ENCODE measurements around the genes GUCY2D and CFAP52.

- PRO-cap = no peak
Measured at GRCh38 chr17:8002193-8002810, at the start of gene GUCY2D. Gene GUCY2D (plus strand): TSS chr17:8002615.

DNA sequence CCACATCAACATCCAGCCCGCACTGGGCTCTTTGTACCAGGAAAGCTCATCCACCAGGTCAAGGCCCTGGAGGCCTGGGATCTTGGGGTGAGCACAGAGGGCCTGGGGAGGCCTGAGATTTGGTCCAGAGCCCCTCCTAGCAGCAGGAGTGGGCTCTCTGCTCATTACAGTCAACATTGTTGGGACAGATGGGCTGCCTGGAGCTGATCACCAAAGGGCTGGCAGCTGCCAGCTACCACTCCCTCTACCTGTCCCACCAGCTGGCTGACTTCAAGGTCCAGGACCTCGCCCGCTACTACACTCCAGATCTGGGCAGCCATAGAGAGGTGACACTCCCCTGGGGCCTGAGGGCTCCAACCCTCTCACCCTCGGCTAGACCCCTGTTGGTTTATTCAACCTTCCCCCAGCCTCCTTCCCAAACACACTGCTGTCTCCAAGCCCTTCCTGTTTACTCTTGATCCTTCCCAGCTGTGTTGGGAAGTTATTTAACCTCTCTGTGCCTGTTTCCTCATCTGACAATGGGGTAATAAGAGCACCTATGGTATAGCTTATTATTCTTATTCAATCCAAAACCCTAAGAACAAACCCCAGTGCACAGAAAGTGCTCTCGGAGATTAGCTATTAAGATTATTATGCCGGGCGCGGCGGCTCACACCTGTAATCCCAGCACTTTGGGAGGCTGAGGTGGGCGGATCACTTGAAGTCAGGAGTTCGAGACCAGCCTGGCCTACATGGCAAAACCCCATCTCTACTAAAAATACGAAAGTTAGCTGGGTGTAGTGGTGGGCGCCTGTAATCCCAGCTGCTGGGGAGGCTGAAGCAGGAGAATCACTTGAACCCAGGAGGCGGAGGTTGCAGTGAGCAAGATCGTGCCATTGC, 17.9 kb downstream of the ALOX12B start:
- PRO-cap = no peak

- PRO-cap = no peak
Measured at GRCh38 chr17:8109903-8110664, 8.2 kb downstream of the ALOXE3 start.

- PRO-cap = no peak
Measured at GRCh38 chr17:8123015-8123920, 638 bp downstream of the HES7 start.

DNA sequence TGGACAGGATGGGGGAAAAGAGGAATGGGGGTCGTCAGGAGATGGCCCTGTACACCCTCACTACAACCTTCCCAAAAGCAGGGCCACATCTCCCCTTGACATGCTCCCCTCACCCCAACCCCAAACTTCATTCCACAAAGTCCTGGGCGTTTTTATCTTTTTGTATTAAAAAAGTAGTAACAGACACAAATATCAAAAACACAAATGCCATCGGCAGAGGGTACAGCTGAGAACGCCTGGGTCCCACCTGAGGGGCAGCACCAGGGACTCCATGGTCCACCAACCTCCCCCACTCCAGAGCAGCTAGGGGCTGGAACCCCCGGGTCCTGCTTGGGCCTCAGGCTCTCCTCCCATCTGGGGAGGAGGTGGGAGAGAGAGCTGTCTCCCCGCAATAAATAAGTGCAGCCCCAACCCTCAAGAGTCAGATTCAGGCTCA, 11.9 kb downstream of the PER1 start:
- PRO-cap = no peak

DNA sequence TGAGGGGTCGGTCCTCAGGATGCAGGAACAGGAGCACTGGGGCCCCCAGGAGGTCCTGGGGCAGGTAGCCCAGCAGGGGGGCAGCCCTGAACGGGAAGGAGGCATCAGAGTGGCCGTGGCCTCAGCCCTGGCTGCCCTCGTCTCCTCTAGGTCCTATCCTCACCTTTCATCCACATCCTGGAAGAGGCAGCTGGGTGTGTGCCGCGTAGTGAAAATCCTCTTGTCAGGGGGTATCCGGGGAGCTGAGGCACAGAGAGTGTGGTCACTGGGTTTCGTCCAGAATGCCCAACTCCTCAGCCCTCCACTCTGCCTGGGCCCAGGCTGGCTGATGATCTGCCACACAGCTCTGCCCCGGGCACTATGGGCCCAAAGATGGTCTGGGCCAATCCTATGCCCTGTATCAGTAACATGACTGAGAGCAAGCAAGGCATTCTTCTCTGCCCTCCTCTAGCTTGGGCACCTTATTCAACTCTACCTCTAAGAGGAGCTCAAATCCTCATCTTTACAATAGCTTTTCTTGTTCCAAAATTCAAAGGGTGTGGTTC, 4.1 kb downstream of the PER1 start:
- PRO-cap = no peak

DNA sequence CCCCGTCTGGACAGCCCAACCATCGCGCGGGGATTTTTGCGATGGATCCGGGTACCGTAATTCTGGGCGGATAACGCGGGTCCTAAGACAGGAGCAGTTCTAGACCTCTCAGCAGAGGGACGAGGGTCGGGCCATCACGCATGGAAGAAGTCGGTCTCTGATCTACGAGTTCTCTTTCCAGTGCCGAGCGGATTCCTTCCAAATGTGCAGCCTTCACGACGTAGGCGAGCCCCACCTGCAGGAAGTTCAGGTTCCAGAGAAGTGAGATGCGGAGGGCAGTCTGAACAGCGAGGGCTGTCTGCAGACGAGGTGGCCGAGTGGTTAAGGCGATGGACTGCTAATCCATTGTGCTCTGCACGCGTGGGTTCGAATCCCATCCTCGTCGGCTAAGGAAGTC, 3.4 kb downstream of the BORCS6 start:
- PRO-cap = no peak

- PRO-cap = bidirectional peak, plus-strand start at chr17:8192408, minus-strand start at chr17:8192255
Measured at GRCh38 chr17:8191819-8192986, 2.2 kb upstream of the BORCS6 start.

GRCh38 chr17:8384142-8384367, 1.1 kb upstream of the RPL26 start:
- PRO-cap = no peak

DNA sequence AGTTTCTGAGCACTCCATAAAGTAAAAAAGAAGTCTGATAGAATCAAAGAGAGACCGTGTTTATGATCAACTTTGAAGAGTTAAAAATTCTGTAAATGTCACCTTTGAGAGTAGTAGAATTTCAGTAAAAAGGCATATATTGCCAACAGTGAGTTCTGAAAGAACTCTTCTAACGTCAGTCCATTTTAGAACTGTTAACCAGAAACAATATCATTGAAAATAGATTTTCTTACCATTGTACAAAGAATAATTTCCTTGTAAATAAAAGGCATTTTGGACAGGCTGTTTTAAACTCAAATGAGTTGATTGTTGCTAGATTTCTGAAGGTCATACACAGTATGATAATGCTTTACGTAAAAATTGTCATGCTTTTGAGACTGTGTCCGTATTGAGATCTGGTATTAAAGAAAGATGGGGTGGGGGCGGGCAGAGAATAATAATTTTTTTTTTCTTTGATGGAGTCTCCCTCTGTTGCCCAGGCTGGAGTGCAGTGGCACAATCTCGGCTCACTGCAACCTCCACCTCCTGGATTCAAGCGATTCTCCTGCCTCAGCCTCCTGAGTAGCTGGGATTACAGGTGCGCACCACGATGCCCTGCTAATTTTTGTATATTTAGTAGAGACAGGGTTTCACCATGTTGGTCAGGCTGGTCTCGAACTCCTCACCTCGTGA, 2.0 kb downstream of the NDEL1 start:
- PRO-cap = no peak

DNA sequence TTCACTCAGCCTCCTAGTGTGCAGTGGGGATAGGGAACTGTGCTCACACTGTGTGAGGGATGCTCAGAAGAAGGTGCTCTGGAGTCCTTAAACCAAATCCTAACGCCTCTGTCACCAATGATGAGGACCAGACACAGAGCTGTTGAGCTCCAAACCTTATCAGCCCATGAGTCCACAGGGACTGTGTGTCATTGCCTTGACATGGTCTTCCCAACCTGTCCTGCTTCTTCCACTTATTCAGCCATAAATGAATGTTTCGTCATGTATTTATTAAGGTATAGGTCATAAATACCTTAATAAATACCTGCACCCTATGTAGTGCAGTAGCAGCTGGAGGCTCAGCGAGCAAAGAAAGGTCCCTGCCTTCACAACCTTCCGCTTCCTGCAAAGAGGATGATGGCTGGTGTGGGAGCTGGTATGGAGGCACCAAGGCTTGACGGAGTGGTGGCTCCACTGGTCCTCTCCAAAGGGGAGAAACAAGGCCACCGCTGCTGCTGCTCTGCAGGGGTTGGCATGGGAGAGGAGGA, 52.6 kb downstream of the NDEL1 start:
- PRO-cap = no peak

DNA sequence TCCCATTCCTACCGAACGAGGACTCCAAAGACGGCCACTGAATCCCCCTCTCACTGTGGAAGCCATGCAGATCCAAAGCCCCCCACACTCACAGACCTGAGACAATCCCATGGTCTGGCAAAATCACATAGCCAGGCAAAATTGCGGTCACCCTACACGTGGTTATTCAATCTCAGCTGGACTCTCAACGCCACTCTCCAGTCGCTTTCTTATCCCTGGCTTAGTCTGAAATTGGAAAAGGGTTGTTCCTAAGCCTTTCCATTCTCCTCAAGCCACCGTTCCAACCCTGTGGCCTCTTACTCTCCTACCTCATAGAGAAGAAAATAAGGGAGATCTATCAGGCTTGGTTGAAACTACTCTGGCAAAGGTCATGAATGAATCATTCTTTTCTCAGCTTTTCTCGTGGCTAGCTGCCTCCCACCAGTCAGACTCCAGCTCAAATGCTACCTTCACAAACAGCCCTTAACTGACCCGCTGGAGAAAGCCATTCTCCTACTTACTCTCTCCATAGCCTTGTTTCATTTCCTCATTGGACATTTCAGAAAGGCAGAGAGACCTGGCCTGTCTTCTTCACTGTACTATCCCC, 9.1 kb downstream of the MYH10 start:
- PRO-cap = bidirectional peak, plus-strand start at position 465 of the sequence, minus-strand start at position 311 of the sequence

- PRO-cap = unidirectional peak, plus-strand start at chr17:8629376
Measured at GRCh38 chr17:8629047-8630293, 1.1 kb downstream of the MYH10 start.

DNA sequence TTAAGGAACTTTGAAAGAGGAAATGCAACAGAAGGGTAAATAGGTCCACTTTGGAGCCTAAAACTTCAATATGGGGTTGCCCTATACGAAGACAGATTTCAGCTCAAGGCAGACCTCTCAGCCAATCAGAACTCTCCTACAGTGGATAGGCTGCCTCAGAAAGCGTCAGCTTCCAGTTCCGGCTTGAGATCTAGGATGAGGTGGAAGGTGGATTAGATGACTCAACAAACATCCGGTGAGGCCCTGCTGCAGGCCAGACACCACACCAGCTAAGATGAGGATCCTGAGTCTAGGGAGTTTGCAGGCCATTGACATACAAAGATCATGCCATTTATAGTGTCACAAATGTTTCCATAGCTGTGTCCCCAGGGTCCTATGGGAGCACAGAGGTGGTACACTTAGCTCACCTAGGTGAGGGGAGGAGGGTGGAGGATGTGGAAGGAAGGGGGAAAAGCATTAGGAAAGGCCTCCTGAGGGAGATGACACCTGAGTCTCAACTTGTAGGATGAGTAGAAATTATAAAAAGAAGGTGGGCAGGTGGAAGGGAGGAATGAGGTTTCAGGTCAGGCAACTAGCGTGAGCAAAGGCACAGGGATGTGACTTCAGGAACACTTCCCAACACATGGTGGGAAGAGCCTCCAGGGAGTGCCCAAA, 8.0 kb upstream of the MFSD6L start:
- PRO-cap = no peak

GRCh38 chr17:8953630-8954817, 11.5 kb downstream of the PIK3R5 start:
- PRO-cap = no peak

- PRO-cap = no peak
Measured at GRCh38 chr17:9158636-9159172, 137.4 kb downstream of the NTN1 start.

DNA sequence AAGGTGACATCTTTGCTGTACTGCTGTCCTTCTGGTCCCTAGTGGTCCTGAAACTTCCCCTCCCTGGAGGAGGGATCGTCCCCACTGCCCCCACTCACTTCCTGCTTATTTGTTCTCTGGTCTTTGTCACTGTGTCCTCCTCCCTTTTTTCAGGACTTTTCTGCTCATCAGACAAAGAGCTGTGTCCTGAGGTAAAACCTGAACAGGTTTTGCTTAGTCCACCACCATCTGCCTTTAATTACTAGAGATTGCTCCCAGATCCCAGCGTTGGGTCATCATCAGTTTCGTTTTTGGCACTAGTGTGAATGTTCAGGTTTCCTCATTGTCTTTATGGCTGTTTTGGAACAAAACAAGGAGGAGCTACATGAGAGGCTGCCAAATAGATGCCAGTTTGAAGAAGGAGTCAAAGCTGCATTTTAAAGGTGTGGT, 195.8 kb downstream of the NTN1 start:
- PRO-cap = no peak

DNA sequence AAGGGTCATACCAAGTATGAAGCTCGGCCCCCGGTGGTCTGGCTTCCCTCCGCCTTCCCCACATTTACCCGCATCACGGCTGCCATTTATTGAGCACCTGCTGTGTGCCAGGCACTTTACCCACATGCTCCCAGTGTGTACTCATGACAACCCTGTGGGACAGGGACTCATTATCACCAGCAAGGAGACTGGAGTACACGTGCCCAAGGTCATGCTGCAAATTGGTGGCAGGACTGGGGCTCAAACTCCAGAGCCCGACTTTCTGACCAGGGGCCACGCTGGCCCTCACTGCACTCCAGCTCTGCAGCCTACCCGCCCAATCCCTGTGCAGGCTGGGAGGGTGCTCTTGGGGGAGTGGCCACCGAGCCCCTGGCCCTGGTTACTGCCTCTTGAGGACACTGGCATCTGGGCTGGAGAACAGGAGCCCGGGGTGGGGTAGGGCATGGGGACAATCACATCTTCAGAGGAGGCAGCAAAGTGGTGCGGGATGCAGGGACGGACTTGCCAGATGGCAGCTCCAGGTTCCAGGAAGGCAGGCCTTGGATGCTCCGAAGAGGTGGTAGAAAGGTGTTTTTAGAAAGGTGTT, 220.4 kb downstream of the NTN1 start:
- PRO-cap = no peak

- PRO-cap = no peak
Measured at GRCh38 chr17:9242178-9242881, 221.0 kb downstream of the NTN1 start.

DNA sequence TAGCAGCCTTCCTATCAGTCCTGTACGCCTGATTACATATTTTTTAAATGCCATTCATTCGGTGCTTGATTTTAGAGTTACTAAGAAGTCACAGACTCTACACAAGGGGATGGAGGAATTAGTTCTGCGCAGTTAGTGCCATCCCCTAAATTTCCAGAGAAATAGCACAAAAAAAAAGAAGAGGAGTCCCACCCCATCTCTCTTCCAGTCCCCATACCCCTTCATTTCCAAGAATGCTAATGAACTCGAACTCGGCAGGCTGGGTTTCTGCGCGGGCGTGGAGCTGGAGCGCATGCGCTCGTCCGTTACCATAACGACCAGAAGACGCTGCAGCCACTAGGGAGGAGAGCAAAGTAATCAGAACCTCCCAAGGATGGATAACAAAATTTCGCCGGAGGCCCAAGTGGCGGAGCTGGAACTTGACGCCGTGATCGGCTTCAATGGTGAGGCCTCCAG, at the start of gene CFAP52:
Gene CFAP52 (plus strand): TSS at position 320 of the 456 bp plus-strand sequence.
- PRO-cap = no peak